LHCN-M2 (cell line): ENCODE measurements around a stretch of chr22.

DNA sequence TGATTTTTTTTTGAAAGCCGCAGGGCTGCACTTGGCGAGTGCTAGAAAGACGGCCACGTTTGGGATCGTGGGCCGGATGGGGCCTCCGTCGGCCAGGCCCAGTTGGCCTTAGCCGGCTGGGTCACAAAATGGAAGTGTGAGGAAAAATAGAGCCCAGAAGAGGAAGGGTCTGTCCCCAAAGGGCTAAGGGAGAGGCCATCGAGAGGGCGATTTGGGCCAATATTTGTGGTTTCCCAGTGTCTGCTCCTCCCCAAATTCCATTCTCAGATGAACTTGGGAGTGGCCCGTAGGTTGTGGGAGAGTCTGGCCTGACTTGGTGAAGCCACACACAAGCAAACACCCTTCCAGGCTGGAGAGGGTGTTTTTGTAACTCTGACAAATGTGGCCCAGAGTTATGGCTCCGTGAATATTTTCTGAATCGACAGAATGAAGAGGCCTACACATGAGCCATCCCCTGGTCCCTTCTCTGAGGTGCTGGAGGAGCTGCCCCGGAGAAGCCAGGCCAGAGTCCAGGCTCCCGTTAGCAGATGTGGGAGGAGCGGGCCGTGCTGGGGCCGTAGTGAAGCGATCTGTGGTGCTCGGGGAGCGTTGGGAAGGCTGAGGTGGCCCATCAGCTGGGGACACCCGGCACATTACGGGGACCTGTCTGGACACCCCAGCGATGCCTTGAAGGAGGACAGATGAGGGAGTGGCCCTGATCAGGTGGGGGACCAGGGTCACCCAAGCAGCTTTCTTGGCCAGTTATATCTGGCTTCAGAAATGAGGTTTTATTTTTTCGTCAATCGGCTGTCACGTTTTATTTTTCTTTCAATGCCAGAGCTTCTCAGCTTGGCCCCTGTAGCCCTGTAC, 73.5 kb upstream of the PPARA start:
- RAMPAGE, long total RNA: no peak

DNA sequence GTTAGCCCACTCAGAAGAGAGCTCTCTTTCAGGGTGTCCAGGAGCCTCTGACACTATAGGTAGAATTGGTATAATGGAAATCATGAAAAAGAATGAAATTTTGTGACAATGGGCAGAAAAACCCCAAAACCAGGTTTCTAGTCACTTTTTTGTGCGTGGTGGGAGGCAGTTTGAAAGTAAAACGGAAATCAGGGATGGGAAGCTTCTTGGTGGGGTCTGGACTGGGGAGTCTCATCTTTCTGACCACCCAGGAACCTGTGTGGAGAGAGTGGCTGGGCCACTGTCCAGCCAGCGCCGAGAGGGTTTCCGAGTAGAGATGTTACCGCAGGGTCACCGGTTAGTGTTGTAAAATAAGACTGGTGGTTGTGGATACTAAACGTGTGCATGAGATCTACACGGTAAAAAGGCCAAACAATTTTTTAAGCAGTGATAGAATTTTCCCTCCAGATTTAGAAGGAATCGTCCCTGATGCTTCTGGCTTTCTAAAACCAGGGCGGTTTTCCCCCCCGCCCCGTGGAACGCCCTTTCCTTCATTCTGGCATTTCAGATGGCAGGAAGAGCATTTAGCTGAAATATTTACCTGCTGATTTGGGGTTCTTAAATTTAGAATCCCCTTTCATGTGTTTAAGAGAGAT, 72.7 kb upstream of the PPARA start:
- RAMPAGE, long total RNA: no peak

GRCh38 chr22:46078099-46078511, 72.2 kb upstream of the PPARA start:
- RAMPAGE, long total RNA: no peak

- RAMPAGE, long total RNA: no peak
These were observed 47.1 kb upstream of the PPARA start for GRCh38 chr22:46103107-46103698.

DNA sequence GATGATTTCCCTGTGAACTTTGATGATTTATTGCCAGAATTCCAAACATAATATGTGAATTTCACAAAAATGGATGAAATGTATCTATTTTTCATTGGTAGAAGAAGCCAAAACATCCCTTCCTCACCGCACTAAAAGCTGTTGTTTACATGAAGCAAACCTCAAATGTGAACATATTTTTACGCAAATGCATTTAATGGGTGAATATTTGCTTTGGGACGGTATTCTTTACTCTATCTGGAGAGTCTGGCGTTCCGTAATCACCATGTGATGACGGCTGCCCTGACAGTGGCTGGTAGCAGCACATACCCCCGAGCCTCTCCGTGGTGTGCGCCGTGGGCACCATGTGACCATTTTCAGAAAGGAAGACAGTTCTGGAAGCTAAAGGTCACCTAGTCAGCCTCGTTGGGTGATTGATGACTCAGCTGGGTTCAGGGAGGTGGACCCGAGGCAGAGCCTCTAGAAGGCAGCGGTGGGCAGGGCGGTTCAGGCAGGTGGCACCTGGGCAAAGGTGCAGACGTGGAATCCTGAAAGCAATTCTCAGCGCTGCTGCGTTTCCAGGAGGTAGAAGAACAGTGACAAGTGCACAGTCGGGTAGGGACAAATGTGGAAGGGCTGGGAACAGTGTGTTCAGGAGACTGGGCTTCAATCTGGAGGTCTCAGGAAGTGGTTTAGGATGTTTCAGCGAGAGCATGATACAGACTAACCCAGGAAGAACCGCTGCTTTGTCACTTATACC, 45.3 kb downstream of the PPARA start:
- RAMPAGE, long total RNA: no peak

DNA sequence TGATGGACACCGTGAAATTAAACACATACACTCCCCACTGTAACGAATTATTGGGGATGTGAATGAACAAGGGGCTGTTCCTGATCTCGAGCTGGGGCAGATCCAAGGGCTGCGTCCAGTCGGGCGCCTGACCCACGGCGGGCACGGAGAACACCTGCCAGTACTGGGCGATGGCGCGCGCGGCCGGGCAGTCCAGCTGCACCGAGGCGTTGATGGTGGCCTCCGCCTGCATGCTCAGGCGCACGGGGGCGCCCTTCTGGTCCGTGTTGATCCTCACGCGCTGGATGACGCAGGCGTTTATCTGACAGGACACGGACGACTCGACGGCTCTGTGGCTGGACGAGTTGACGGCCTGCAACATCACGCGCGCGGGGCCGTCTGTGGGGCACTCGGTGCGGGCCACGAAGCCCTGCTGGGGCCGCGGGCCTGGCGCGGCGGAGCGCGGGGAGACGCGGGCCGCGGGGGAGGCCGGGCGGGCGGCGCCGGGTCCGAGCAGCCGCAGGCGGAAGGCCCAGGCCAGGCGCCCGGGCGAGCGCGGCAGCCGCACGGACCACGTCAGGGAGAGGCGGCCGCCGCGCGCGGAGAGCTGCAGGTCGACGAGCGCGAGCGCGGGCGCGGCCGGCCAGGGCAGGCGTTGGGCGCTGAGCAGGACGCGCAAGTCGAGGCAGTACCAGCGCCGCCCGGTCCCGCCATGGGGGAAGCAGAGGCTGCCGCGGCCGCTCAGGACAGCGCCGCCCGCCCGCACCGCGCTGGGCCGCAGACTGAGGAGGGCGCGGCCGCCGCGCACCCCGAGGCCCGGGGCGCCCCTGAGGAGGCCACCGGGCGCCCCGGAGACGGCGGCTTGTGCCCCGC, 528 bp downstream of the PKDREJ start:
- RAMPAGE, long total RNA: no peak

- RAMPAGE, long total RNA: no peak
These were observed 634 bp downstream of the GTSE1 start for GRCh38 chr22:46297269-46297739.

- RAMPAGE, long total RNA: no peak
These were observed 21.5 kb downstream of the TRMU start for GRCh38 chr22:46356980-46357443.

- RAMPAGE, long total RNA: no peak
These were observed 42.8 kb downstream of the TRMU start for GRCh38 chr22:46377975-46379067.

GRCh38 chr22:46463861-46464588, 73.4 kb downstream of the CELSR1 start:
- RAMPAGE, long total RNA: no peak

DNA sequence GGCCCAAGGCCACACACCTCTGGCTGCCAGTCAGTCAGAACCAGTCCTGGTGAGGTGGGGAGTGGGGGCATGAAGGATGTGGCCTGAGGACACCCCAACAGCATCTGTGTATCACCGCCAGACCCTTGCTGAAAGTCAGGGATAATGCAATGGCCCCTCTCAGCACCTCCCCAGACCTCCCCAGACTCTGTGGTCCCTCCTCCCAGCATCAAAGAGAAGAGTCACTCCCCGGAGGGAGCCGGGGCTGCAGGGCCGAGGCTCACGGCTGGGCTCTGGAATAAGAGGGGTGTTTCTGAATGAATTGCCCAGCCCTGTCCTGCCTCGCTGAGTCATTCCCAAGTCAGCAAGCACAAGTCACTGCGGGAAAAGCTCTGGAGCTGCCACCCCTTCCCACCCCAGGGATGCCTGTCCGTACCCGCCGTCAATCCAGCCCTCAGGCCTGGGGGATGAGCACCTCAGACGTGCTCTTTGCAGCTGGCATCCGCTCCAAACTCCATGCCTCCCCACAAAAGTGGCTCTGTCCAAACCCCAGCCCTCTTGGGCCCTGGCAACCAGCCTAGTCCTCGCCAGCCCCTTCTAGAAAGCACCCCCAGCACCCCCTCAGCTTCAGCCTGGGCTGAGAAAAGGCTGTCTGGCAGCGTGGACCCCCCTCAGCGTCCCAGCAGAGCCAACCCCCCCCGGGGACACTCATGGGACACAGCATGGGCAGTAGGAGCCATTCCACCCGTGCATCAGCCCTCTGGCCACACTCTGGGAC, 22.8 kb downstream of the CELSR1 start:
- RAMPAGE, long total RNA: no peak

- RAMPAGE, long total RNA: no peak
These were observed 546 bp downstream of the CELSR1 start for GRCh38 chr22:46536844-46537304.

GRCh38 chr22:46575939-46576333, 38.5 kb upstream of the CELSR1 start:
- RAMPAGE, long total RNA: no peak

- RAMPAGE, long total RNA: no peak
These were observed 18.1 kb upstream of the GRAMD4 start for GRCh38 chr22:46602098-46602574.

- RAMPAGE, long total RNA: no peak
These were observed 12.8 kb upstream of the GRAMD4 start for GRCh38 chr22:46607401-46607870.

- RAMPAGE, long total RNA: no peak
These were observed 15.0 kb downstream of the GRAMD4 start for GRCh38 chr22:46634840-46636017.

GRCh38 chr22:46638149-46638688, 18.0 kb downstream of the GRAMD4 start:
- RAMPAGE, long total RNA: no peak

DNA sequence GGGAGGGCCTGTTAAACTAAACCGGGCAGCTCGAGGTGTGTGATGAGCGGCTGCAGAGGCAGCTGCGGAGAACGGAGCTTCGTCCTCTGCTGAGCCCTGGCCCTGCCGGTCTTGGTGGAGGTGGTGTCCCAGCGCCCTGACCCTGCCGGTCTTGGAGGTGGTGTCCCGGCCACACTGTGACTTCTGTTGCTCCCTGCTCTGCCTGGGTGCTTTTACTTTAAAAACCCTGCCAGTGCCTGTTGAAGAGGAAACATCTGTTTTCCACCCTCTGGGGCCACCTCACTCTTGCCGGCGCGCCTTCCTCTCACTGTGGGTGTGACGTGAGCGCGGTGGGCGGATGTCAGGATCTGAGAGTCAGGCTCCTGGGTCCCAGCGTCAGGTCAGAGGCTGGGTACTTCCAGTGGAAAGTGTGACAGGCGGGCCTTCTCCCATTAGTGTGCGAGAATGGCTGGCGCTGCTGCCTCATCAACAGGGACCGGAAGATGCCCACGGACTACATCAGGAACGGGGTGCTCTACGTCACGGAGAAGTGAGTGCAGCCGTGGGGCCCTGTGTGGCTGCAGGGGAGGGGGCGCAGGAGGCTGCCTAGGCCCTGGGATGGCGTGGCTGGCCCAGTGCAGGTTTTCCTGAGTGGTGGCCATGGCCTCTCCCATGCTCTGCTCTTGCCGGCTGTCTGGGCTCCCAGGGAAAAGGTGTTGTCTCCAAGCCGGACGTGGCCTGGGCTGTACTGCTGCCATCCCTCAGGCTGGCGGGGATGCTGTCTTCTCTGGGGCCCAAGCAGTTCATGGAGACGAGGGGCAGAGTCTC, 54.2 kb downstream of the GRAMD4 start:
- RAMPAGE, long total RNA: no peak

- RAMPAGE, long total RNA: no peak
These were observed 675 bp downstream of the CERK start for GRCh38 chr22:46737199-46737955.

GRCh38 chr22:46742817-46743286, 4.8 kb upstream of the CERK start:
- RAMPAGE, long total RNA: no peak